Left common carotid artery plus branches (tissue), 1 donor: ENCODE measurements around the gene CFAP70.

DNA sequence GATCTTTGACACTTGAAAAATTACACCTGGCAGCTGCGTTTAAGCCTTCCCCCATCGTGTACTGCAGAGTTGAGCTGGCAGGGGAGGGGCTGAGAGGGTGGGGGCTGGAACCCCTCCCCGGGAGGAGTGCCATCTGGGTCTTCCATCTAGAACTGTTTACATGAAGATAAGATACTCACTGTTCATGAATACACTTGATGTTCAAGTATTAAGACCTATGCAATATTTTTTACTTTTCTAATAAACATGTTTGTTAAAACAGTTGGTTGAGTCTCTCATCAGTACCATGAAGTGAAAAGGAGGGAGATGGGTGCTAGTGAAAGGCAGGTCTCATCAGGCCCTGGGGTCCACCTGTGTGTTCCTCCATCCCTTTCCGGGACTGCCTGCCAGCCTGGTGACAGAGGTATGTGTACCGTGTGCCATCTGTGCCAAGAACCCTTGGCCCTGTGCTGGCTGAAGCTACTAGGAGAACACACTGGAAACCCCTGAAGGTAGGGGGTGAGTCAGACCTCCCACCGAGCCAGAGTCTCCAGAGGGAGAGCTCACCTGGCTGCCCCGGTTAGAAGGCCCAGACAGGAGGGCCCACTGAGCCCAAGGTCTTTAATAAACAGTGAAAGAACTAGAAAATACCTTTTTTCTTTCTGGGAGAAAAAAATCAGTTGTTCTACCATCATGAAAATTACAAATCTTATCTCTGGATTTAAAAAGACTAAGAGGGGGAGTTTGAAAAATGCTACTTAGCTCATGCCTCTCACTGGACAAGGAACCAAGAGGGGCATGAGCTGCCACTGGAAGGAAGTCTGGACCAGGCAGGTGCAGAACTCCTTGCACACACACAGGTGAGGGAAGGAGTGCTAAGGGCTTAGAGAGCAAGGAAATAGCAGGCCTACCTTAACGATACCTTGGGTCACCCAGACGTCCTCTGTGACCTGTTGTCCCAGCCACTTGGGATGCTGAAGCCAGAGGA, 2.3 kb downstream of the DDIT4 start:
- PRO-cap, result no peak

- PRO-cap, result bidirectional peak, plus-strand start at chr10:72319876, minus-strand start at chr10:72319754
These were observed 35.4 kb downstream of the DNAJB12 start for GRCh38 chr10:72319241-72319817.

DNA sequence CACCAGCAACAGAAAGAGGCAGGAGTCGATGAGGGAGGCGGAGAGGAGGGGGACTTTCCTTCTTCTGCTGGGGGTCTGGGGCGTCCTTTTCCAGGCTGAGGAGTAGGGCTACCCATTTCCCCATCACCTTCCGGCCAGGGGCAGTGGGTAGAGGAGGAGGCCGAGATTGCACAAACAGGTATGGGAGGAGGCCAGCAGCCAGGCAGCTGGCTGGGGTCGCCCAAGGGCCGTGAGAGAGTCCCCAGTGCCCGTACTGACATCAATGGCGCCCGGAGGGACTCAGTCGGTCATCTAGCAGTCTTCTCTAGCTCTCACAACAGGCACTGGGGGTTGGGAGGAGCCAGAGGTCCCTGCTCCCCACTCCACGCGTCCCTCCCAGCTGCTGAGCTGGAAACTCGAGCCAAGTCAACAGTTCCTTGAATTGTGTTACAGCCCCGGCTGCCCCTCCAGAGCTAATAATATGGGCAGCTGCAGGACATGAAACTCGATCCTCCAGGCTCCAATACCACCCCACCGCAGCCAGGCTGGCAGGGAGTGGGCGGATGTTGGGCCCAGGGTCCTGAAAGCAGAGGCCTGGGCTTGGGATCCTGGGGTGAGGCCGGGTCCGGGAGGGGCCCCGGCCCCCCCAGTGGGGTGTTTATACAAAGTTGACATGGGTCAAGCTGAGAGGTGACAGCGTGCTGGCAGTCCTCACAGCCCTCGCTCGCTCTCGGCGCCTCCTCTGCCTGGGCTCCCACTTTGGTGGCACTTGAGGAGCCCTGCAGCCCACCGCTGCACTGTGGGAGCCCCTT, 29.4 kb downstream of the DNAJB12 start:
- PRO-cap, result no peak

DNA sequence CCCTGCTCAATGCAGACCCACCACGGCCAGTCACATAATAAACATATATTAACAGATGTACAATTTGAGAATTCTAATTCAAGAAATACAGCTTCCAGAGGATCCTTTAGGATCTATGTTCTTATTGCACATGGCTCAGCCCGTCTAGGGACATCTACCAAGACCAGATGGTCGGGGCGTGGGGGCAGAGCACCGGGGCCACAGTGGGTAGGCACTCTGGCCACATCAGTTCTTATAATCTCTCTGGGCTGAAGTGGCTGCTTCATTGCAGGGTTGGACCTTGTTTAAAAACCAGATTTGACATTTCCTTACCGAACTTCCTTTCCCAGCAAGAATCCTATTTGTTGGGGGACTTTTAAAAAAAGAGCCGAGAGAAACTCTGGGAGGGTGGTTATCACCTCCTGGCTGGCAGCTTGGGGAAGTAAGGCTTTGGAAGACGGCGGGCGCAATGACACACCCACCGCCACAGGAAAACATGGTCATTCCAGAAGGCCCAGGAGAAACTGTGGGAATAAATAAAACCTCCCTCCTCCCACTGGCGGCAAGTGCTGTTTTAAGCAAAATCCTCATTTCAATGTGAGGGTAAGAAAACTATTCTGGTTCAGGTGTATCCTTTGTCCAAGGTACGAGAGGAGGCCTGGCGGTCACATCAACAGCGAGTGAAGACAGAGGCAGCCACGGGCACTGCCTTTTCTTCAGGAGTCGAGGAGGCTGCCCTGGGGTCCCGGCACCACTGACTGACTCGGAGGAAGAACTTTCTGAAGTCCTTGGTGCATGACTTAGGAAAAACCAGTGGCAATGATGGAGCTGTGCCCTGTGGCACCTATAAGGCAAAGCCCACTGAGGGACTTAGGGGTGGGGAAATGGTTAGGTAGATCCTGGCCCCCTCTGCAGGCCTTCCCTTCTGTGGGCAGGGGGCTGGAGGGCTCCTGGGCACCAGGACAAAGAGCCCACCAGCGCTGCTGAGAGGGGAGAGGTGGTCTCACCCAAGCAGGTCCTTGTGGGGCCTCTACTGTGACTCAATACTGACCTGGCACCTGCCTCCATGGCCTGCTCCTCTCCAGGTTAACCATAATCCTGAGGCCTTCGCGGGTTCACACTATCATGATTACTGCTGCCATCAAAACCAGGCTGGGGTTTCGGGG, 21.5 kb downstream of the DNAJB12 start:
- PRO-cap, result no peak

DNA sequence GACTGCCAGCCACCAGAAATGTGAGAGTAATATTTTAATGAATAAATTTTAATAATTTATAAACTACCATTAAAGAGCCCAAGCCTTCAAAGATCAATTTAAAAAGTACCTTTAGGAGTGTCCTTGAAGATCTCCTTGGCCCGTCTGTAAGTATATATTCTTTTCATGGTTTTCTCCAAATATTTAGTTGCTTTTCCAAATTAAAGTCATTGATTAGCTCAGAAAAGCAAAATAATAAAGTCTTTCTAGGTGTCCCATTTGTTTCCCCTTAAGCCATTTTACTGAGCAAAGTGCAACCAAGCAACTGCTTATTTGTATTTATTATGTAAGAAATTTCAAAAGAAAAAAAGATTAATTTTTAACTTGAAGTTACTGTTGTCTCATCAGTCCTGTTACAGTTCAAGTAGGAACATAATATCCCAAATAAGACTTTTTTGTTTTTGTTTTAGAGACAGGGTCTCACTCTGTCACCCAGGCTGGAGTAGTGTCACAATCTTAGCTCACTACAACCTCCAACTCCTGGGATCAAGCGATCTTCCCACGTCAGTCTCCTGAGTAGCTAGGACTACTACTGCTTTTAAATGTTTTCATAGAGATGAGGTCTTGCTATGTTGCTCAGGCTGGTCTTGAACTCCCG, 102.1 kb downstream of the MICU1 start:
- PRO-cap, result no peak

DNA sequence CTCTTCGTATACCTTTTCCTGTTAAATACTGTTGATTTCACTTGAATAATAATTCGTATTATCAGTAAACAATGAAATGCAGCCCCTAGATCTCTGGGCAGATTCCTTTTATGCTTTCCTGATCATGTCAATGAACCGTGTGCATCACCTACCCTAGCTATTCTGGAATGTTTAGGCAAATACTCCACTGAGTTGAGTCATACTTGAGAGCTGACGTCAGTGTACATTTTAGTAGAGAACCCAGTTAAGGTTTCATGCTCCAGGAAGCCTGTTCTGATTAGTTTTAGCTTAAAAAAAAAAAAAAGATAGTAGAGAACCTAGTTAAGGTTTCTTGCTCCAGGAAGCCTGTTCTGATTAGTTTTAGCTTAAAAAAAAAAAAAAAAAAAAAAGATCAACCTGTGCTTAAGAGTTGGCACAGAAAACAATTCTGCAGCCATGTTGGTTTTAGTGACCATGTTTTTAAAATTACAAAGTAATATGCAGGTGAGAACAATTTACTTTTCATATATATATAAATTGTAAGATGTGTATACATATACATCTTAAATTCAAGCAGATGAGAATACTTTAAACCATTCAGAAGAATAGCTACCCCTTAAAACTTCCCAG, 3.7 kb upstream of the MCU start:
- PRO-cap, result no peak

DNA sequence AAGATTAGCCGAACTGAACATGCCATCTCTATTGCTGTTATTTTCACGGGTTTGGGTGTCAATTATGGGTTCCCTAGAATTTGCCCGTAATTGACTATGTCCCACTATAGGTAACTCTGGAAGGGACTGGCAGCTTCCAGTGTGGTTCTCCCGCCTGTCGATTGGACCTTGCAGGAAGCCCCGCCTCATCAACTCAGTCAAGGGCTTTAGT, 183 bp upstream of the MCU start:
- PRO-cap, result no peak

GRCh38 chr10:72735937-72736819, 44.2 kb downstream of the MCU start:
- PRO-cap, result no peak

DNA sequence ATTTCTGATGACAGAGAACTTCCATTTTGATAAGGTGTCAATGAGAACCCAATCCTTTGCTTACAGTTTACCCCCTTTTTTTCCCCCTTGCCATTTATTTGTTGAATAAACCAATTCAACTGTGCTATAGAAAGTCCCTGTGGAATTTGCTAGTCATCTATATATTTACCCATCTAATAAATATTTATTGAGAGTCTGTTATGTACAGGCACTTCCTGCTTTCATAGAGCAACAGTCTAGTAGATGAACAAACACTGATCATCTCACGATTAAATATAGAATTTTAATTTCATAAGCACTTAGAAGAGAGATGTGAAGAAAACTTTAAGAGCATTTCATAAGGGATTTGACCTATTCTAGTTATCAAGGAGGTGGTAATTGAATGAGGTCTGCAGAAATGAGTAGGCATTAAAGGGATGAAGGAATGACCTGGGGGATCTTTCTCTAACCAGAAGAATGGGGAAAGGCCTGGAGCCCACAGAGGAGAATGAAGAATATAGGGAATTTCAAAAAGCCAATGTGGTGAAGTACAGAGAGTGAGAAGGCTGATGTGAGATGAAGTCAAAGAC, 87.9 kb upstream of the OIT3 start:
- PRO-cap, result no peak

GRCh38 chr10:73125533-73126865, 15.7 kb downstream of the NUDT13 start:
- PRO-cap, result no peak

DNA sequence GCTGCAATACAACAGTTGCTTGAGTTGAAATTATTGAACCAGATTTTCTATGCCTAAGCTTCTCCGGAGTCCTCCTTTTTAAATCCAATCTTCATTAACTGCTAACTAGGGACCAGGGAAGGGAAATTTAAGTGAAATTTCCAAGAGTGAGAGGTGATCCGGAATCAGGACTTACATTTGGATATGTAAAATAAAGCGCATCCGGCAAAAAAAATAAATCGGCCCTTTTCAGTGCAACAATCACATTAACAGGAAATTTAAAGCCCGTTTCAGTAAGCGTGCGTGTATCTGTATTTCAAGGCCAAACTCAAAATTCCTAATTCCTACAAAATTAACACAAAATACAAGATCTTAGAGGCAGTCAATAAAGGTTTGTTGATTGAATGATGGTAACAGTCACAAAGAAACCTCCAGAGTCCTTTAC, 779 bp downstream of the DNAJC9 start:
- PRO-cap, result no peak

GRCh38 chr10:73357951-73359014, at the start of gene CFAP70:
Gene CFAP70, minus strand, starts transcription at chr10:73358864.
- PRO-cap, result no peak

DNA sequence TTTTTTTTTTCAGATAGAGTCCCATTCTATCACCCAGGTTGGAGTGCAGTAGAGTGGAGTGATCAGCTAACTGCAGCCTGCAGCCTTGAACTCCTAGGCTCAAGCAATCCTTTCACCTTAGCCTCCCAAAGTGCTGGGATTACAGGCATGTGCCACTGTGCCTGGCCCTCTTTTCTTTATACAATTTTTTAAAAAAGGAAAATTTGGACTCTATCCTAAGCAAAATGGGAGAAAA, 28.7 kb upstream of the MSS51 start:
- PRO-cap, result no peak

DNA sequence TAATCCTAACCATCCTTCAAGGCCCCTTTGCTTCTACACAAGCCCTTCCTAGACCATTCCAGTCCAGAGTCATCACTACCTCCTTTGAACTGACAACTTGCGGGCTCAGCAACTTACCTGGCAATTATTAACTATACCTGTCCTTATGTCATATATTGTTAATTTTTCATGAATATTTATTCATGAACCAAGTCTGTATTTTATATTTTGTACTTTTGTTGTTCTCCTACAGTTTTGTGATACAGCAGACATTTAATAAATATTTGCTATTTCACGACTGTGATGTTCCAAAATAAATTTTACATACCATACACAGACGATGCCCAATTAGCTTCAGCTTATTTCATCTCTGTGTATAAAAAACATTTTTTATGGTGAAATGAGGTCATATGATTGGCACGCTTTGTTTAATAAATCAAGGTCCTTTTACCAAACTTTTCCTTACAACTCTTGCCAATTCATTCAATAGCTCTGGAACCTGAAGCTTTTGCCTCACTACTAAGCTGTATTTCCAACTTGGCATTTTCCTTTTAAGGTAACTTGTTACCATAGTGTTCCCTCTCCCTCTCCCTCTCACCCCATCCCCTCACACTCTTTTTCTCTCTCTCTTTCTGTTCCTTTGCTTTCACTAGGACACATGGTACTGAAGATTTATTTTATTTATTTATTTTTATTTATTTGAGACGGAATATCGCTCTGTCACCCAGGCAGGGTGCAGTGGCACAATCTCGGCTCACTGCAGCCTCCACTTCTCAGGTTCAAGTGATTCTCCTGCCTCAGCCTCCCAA, 5.5 kb downstream of the PPP3CB start:
- PRO-cap, result no peak

DNA sequence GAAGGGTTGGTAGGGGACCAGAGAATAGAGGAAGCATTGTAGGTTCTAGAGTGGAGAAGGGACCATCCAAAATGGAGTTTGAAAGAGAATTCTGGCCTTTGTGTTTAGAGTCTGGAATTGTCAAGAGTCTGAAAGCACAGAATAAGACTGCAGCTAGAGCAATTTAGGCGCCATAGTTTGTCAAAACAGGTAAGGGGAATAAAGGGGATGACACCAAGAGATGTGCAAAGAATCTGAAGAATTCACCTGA, 396 bp upstream of the PPP3CB start:
- PRO-cap, result no peak

DNA sequence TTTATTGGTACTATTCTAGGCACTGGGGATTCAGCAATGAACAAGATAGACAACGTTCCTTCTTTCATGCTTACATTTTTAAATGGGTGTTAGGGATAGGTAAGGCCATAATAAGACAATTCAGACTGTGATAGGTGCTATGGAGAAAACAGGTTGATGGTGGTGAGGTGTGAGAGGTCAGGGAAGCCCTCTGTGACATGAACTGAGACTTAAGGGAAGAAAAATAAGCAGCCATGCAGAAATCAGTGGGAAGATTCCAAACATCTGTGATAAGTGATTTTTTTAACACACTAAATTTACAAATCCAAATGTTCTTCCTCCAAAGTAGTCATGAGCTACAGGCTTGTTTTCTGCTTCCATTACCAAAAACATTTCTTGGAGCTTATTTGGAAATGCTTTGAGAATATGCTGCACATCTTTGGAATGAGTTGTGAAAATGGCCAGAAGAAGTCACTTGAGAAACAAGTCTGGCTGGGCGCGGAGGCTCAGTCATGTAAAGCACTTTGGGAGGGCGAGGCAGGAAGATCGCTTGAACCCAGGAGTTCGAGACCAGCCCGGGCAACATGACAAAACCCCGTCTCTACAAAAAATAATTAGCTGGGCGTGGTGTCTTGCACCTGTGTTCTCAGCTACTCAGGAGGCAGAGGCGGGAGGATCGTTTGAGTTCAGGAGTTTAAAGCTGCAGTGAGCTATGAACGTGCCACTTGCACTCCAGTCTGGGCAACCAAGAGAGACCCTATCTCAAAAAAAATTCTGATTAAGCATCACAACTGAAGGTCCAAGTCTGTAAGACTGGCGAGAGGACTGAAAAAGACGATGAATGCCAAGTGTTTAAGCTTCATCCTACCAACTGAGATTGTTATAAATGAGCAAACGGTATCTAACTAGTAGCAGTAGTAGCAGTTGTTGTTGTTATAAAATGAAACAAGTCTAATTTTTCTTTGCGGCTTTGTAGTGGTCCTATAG, 922 bp upstream of the CHCHD1 start:
- PRO-cap, result no peak

GRCh38 chr10:73888921-73889657, 14.7 kb upstream of the CAMK2G start:
- PRO-cap, result no peak

DNA sequence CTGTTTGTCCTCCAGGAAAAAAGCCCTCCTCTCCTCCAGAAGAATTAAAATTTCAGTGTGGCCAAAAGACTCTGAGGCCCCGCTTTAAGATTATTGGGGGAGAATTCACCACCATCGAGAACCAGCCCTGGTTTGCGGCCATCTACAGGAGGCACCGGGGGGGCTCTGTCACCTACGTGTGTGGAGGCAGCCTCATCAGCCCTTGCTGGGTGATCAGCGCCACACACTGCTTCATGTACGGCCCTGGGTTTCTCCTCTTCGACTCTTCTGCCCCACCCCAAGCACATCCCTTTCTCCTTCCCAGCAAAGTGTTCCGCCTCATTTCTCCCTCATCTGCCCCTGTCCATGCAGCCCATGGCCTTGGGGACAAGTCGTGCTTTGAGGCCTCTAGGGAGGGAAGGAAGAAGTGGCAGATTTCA, 2.6 kb downstream of the PLAU start:
- PRO-cap, result no peak

DNA sequence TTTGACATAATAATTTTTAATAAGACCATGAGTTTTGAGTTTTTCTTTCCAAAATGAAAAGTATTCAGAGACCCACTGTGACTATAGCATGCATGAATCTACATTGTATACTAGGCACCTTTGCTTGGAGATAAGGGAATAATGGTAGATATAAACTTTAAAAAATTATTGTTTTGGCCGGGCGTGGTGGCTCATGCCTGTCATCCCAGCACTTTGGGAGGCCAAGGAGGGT, 45.7 kb downstream of the VCL start:
- PRO-cap, result no peak

GRCh38 chr10:74070887-74071126, 72.9 kb downstream of the VCL start:
- PRO-cap, result no peak